ENCODE data around the gene SPATA9.

- PRO-cap, 3 experiments = no peak in any of the 3 experiments
- RAMPAGE, long total RNA = no peak
Measured at GRCh38 chr5:90930129-90930438, 371.5 kb downstream of the ADGRV1 start.

GRCh38 chr5:91145160-91145768 lies 237.9 kb downstream of the ARRDC3 start:
- PRO-cap, 3 experiments = no peak in any of the 3 experiments
- RAMPAGE, long total RNA = no peak

- PRO-cap, 3 experiments = no peak in any of the 3 experiments
- RAMPAGE, long total RNA = no peak
Measured at GRCh38 chr5:91245115-91245595, 138.0 kb downstream of the ARRDC3 start.

DNA sequence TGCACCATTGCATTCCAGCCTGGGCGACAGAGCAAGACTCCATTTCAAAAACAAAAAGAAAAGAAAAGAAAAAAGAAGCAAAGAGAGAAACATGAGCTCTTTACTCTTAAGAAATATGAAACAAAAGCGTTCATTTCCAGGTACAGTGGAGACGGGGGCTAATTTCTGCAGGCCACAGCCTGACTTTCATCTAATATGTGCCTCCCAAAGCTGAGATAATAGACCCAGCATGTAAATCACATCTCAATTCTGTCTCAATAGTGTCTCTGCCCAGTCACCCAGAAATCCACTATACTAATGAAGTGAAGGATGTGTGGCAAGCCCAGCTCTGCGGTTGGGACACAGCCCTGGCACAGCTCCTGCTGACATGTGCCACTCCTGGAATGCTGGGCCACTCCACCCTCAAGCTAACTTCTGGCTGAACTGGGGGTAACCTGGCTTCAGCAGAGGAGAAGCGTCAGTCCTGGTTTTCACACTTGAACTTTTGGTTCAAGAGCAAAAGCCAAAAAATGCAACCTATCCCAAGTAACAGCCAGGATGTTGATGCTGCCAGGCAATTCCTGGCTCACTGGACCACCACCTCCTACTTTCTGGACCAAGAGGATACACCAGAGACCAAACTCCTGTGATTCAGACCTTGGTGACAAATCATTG lies 86.5 kb downstream of the ARRDC3 start:
- PRO-cap, 3 experiments = no peak in any of the 3 experiments
- RAMPAGE, long total RNA = no peak

DNA sequence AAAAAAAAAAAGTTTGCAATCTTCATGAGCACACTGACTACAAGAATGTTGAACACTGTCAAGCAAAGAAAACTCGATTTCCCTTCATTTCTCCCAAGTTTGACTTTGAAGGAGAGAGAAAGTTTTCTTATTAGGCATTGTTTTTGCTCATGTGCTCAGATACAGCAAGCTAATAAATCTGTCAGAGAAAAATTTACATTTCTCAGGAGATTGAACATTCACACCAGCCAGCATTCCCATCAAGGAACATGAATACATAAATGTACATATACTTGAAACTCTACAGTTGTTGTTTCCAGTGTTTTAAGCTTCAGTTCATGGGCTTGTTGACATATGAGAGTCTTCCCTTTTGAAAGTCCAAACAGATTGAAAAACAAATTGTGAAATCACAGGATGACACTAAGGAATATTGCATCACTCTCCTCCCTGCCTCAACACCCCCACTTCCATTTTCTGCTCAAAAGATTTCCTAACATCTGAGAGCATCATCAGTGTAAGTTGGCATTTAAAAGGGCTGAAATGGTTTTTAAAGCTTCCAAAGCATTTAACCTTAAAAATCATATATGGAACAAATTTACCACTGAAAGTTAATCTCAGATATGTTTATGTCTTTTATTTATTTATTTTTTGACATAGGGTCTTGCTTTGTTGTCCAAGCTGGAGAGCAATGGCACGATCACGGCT lies 81.7 kb downstream of the ARRDC3 start:
- PRO-cap, 3 experiments = no peak in any of the 3 experiments
- RAMPAGE, long total RNA = no peak

DNA sequence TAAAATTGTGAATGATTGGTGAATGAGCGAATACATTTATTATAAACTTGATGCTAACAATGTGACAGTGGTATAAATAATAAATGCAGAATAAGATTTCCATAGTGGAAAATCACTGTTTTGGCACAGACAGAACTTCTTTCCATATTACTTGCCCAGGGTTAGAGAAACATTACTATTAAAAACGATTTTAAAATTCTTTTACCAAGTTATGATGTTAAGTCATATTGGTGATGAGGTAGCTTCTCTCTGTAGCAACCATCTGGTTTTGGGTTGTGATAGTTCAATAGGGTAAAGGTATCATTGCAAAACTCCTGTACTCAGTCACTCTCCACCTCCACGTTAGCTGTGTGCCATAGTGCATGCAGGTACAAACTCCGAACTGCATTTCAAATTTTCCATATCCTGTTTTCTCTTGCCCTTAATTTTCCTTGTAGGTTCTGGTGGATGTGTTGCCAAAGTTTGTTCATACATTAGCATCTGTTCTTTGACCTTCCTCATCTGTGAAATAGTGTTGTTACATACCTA lies 53.0 kb upstream of the ARRDC3 start:
- PRO-cap, 3 experiments = no peak in any of the 3 experiments
- RAMPAGE, long total RNA = no peak

GRCh38 chr5:92662039-92662309 lies 921.0 kb upstream of the NR2F1 start:
- PRO-cap, 3 experiments = no peak in any of the 3 experiments
- RAMPAGE, long total RNA = no peak

GRCh38 chr5:93572034-93572453 lies 11.0 kb upstream of the NR2F1 start:
- PRO-cap, 3 experiments = no peak in any of the 3 experiments
- RAMPAGE, long total RNA = no peak

- PRO-cap, 3 experiments = peak in 3 of 3 experiments; most common plus-strand start chr5:93584441 (in 2); most common minus-strand start chr5:93584361 (in 3)
- RAMPAGE, long total RNA = no peak
Measured at GRCh38 chr5:93583826-93584927, 1.2 kb downstream of the NR2F1 start.

DNA sequence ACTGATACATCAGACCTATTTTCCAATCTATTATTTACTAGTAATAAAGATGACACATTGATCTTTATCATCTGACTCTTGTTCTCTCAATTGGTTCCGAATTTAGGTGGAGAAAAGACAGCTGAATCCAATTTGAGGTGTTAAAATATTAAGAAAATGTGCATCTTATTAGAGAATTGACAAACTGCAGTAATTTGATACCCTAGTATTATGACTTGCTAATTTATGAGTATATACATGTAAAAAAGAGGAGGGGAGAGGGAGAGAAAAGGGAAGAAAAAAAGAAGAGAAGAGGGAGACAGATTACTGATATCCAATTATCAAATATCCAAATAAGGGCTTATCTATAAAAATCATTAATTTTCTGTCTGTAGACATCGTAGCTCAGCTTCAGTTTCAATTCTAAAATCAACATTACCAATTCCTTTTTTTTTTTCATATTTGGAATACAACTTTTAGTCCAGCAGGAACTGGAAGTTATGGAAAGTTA lies 183.8 kb downstream of the FAM172A start:
- PRO-cap, 3 experiments = no peak in any of the 3 experiments
- RAMPAGE, long total RNA = no peak

- PRO-cap, 3 experiments = no peak in any of the 3 experiments
- RAMPAGE, long total RNA = no peak
Measured at GRCh38 chr5:94894396-94895071, 276.1 kb downstream of the SLF1 start.

- PRO-cap, 3 experiments = no peak in any of the 3 experiments
- RAMPAGE, long total RNA = no peak
Measured at GRCh38 chr5:95087547-95087815, 197.4 kb downstream of the MCTP1 start.

DNA sequence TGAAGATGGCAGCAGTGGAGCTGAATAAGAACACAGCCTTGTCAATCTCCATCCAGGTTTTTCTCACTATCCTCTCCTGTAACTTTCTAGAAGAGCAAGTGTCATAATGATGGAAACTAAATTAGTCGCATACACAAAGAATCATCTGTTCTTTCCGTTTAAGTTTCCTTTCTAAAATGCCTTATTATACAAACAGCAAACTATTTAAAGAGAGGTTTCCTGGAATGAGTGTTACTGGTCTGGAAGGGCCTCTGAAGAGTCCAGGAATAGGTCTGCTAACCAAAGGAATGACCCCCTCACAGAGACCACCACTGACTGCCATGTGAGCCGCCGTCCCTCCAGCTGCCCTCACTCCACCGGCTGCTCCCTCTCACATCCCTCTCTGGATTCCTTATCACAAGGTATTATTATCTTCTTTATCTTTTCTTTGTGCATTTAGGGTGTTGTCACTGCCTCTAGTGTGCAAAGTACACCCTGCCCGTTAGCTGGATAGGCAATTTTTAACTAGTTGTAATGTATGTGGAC lies 146.5 kb downstream of the MCTP1 start:
- PRO-cap, 3 experiments = no peak in any of the 3 experiments
- RAMPAGE, long total RNA = no peak

DNA sequence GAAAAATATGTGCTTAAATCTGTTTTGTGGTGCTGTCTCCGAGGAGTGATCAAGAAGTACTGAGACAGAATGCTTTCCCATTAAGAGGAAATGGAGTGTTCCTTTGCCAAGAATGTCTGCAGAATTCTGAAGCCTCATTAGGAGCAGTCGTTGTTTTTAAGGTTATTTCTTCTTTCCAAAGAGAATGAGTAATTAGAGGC lies 131.3 kb downstream of the MCTP1 start:
- PRO-cap, 3 experiments = no peak in any of the 3 experiments
- RAMPAGE, long total RNA = no peak

DNA sequence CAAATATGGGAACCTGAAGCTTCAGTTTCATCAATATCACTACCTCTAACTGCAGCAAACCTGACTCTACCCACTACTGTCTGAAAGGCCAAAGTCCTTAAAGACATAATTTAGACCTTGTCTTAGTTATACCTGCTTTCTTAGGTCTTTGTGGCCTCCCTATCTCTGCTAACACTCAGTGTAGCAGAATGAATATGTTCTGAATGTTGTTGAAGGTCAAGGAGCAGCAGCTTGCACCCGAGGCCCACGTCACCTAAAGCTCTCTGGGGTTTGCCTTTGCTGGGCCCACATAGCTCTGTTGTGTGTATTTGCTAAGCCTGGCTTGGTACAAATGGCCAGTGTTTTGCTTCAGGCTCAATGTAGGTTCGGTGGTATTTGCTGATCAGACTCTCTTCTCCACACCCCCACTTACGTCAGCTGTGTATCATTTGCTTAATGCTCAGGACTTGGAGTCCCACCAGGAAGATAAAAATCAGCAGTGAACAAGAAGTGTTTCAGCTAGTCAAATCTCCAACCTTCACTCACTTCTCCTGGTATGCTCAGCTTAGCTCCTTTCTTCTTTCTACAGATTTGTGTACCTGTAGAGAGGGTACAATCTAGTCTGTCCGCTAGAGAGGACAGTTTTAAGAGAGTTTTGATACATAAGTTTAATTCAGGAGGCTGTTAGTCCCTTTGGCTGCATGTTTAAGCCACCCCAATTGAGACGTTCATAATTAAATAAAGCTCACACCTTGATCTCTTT lies 4.8 kb upstream of the RFESD start:
- PRO-cap, 3 experiments = no peak in any of the 3 experiments
- RAMPAGE, long total RNA = no peak

DNA sequence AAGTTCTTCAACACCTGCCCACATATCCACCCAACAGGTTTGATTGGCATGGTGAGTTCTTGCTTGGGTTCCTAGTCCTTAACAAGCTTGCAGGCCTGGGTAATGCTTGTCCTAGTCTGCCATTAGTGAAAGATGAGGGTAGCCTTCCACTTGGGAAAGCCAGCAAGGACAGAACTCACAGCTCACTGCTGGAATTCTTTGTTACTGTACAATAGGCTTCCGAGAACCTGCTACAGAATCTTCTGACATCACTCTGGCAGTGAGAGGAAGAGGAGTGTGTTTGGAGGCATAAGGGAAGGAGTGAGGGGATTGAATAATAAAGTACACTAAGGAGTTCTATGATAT lies at the start of gene SPATA9:
TSS of gene SPATA9 (minus strand) at position 187 of the 345 bp plus-strand sequence.
- PRO-cap, 3 experiments = no peak in any of the 3 experiments
- RAMPAGE, long total RNA = no peak

DNA sequence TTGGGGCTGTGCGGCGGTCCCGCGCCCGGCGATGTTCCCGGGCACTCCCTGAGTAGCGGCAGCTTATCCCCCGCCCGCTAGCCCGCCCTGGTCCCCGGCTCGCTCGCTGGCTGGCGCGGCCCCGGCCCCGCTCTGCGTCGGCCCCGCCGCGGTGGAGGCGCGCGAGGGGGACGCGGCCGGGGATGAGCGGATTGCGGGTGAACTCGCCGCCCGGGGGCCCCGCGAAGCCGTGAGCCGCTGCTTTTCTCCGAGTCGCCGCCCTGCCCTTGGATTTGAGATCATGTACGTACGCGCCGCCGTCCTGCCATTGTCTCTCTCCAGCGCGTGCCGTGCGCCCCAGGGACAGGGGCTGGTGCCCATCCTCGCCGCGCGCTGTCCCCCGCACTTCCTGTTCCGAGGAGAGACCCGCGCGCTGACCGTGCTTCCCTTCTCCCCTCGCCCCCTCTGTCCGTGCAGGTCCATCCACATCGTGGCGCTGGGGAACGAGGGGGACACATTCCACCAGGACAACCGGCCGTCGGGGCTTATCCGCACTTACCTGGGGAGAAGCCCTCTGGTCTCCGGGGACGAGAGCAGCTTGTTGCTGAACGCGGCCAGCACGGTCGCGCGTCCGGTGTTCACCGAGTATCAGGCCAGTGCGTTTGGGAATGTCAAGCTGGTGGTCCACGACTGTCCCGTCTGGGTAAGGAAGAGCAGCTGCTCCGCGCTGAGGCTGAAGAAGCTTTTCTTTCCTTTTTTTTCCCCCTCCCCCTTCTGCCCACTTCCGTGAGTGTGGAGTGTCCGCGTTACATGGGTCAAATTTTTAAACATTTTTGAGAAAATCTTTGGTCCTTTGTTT lies 486 bp downstream of the RHOBTB3 start:
- PRO-cap, 3 experiments = peak in 2 of 3 experiments; most common plus-strand start position 164 of the sequence (in 1); most common minus-strand start position 54 of the sequence (in 1)
- RAMPAGE, long total RNA = no peak

DNA sequence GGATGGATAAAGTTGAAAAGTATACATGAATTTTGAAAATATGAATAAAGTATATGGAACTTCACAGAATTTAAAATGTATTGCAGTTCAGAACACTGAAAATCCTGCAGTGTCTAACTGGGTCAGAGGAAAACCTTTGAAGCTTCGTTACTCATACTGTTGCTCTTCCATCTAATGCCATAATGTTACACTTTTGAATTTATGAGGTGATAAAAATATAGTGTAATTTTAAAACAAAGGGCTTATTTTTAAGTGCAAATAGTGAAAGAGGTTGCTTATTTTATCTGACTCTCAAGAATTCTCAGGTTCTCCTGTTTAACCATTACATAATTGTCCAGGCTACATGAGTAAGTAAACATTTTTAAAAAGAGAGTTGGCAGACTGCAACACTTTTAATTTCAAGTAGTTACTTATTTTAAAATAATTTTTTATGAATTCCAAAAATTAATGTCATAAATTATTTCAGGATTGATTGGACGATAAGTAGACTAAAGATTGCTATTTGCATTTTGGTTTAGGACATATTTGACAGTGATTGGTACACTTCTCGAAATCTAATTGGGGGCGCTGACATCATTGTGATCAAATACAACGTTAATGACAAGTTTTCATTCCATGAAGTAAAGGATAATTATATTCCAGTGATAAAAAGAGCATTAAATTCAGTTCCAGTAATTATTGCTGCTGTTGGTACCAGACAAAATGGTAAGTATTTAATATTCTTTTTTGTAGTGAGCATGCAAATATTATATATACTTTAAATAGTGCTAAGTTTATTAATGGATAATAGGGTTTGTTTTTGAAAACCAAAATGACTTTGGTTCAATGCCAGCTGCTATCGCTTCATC lies 5.5 kb downstream of the RHOBTB3 start:
- PRO-cap, 3 experiments = no peak in any of the 3 experiments
- RAMPAGE, long total RNA = no peak

DNA sequence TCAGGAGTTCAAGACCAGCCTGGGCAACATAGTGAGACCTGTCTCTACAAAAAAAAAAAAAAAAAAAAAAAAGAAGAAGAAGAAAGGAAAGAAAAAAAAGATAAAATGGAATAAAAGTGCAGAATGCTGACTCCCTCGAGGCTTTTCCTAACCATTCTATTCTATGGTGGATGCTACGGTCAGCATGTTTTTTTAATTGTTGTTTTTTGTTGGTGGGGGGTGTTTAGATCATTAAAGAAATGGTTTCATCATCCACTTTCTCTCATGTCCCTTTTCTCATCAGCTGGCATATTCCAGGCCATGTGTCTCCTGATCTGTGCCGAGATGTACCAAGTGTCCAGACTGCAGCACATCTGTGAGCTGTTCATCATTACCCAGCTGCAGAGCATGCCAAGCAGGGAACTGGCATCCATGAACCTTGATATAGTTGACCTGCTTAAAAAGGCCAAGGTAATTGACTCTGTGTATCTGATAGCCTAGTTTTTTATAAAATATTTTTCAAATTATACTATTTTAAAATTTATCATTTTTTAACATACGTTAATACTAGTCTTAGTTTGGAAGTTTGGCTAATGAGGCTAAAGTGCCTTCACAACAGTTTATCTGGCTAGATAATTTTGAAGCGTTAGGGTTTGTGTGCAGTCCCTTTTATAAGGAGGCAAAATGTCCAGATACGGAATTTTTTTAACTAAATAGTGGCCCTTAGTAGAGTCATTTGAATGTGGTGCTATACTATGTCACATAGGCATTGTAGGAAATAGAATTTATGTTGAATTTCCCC lies 38.8 kb downstream of the GLRX start:
- PRO-cap, 3 experiments = no peak in any of the 3 experiments
- RAMPAGE, long total RNA = no peak

DNA sequence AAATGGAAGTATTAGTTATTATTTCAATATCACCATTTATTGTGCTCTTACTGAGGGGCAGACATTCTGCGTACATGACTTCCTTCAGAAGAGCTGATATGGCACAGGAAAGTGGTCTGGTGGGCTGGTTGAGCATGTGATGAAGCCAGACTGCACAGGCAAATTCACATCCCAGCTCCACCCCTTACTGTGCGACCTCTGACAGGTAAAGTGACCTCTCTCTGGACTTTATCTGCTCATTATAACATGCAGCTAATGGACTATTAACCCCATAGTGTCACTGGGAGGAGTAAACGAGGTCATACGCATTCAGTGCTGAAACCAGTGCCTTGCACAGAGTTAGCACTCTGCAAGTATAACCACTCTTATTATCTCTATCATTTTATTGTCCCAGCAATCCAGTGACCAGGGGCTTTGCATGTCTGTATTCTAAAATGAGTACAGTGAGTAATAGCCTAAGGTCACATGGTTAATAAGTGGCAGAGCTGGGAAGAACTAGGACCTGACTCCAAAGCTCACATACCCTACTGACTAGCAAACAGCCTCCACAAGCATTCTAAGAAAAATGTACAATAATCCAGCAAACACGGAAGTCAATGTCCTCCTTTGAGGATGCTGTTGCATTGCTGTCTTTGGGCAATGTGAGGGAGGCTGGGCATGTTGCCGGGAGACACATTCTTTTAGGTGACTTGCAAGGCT lies 19.2 kb downstream of the GLRX start:
- PRO-cap, 3 experiments = no peak in any of the 3 experiments
- RAMPAGE, long total RNA = no peak